SK-MEL-5 (cell line): ENCODE results near the genes ZNF84 and ANHX.

DNA sequence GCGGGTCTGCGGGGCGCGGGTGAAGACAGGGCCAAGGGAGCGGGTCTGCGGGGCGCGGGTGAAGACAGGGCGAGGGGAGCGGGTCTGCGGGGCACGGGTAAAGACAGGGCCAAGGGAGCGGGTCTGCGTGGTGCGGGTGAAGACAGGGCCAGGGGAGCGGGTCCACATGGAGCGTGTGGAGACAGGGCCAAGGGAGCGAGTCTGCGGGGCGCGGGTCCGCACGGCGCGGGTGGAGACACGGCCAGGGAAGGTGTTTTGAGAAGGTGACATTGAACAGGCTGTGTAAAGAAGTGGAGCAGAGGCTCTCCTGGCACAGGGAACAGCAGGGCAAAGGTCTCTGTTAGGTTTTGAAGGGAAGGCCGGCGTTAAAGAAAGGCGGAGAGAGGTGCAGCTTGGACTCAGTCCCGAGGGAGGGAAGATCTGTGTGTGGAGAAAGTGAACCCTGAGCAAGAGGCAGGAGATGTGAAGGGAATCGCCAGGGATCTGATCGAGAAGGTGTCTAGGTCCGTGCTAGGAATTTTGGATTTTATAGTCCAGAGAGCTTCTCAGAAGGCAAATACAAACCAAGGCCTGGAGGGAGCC, 1.8 kb downstream of the PXMP2 start:
RAMPAGE:
- cytosol, long total RNA: no peak
- long total RNA: no peak
- nucleus, long total RNA: no peak

DNA sequence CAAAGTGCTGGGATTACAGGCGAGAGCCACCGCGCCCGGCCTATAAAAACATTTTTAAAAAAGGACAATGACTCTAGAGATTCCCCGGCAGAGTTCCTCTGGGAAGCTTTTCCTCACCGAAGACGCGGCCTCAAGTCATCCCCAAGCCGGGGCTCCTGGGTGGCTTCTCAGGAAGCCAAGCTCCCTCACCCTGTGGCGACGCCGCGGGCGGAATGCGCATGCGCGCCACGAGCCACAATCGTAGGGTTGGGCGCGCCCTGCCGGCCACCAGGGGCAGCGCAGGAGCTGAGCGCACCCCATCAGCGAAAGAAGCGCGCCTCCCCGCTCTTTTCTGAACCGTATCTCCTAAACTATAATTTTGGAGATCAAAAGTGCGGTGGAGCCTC, 17.3 kb upstream of the CHFR start:
RAMPAGE:
- cytosol, long total RNA: no peak
- long total RNA: no peak
- nucleus, long total RNA: no peak

RAMPAGE:
- cytosol, long total RNA: no peak
- long total RNA: no peak
- nucleus, long total RNA: no peak
These were observed 16.6 kb downstream of the ZNF605 start for GRCh38 chr12:132939557-132939903.

GRCh38 chr12:133037157-133038243, at the start of gene ZNF84:
TSS of gene ZNF84 (plus strand) at chr12:133037509.
RAMPAGE:
- cytosol, long total RNA: start-site peak on the plus strand at chr12:133037469-133037530, 282 and 304 reads in 2 replicates
- long total RNA: no peak
- nucleus, long total RNA: no peak

DNA sequence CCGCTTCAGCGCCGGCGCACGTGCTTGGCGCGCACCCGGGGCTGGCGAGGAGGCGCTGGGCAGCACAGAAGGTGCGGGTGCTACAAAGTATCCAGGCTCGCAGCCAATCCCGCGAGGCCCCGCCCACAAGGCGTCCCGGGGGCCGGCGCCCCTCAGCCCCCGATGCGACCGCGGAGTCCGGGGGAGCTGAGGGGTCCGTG, at the start of gene ANHX:
TSS of gene ANHX (minus strand) at position 61 of the 200 bp plus-strand sequence.
RAMPAGE:
- cytosol, long total RNA: no peak
- long total RNA: no peak
- nucleus, long total RNA: no peak